ENCODE results near the genes TAS1R3 and DVL1.

DNA sequence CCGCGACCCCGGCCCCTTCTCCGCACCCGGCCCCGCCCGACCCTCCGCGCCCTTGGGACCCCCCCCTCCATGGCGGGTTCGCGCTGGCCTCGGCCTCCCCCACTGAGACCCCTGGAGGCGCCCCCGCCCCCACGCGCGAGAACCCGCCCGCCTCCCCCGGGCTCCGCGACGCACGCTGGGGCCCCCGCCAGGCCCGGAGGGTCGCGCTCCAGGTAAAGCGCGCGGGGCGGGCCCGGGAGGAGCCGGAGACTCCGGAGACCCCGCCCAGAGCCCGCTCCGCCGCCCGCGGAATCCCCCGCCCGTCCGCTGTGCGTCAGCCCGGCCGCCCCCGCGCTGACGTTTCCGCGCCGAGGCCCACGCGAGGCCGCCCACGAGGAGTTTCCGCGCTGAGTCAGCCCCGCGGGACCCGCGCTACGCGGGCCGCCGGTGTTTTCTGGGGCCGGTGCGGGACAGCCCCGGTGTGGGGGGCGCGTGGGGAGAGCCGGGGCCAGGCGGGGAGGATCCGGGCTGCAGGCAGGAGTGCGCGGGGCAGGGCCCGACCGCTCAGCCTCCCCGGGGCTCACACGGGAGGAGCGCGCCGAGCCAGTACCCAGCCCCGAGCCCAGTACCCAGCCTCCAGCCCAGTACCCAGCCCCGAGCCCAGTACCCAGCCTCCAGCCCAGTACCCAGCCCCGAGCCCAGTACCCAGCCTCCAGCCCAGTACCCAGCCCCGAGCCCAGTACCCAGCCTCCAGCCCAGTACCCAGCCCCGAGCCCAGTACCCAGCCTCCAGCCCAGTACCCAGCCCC, 5.0 kb downstream of the TNFRSF18 start:
- RRBS, result 1% methylated on average over 47 of the region's 90 CpGs

DNA sequence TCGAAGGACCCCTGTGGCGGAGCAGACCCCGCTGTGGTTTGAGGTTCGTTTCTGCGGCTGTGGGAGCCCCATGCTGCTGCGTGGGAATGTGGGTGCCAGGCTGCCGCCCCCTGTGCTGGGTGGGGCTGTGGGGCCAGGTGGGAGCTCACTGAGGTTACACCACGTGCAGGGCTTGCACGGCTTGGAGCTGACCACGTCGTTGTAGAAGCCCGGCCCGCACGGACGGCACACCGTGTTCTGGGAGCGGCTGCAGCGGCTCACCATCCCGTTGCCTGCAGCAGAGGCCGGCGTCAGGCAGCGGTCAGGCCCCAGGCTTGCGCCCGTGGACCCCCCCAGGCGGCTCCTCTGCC, 464 bp downstream of the TNFRSF4 start:
- RRBS, result 45% methylated on average over 13 of the region's 25 CpGs

GRCh38 chr1:1237182-1237733, 5.2 kb downstream of the B3GALT6 start:
- RRBS, result 18% methylated on average over 4 of the region's 21 CpGs

GRCh38 chr1:1270273-1270807, 3.3 kb downstream of the UBE2J2 start:
- RRBS, result no CpG with 5 or more reads among the region's 7 CpGs

GRCh38 chr1:1291785-1292397, 11.7 kb downstream of the SCNN1D start:
- RRBS, result 22% methylated on average over 7 of the region's 33 CpGs

DNA sequence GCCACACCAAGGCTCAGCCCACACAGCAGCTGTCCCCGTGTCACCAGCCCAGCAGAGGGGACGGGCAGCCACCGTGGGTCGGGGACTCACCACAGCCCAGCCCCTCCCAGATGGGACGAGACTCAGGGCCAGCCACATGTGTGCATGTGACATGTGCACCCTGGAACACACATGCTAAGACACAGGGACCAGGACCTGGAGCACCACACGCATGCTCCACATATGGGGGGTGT, 4.1 kb downstream of the ACAP3 start:
- RRBS, result no CpG with 5 or more reads among the region's 6 CpGs

GRCh38 chr1:1318269-1318840, 6.1 kb downstream of the INTS11 start:
- RRBS, result no CpG with 5 or more reads among the region's 7 CpGs

GRCh38 chr1:1330003-1331071, 743 bp upstream of the TAS1R3 start:
- RRBS, result 15% methylated on average over 2 of the region's 36 CpGs

DNA sequence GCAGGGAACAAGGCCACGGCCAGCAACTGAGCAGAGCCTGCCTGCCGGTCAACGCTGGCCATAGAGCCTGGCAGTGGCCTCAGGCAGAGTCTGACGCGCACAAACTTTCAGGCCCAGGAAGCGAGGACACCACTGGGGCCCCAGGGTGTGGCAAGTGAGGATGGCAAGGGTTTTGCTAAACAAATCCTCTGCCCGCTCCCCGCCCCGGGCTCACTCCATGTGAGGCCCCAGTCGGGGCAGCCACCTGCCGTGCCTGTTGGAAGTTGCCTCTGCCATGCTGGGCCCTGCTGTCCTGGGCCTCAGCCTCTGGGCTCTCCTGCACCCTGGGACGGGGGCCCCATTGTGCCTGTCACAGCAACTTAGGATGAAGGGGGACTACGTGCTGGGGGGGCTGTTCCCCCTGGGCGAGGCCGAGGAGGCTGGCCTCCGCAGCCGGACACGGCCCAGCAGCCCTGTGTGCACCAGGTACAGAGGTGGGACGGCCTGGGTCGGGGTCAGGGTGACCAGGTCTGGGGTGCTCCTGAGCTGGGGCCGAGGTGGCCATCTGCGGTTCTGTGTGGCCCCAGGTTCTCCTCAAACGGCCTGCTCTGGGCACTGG, at the start of gene TAS1R3:
TSS of gene TAS1R3 (plus strand) at position 209 of the 598 bp plus-strand sequence.
- RRBS, result no CpG with 5 or more reads among the region's 23 CpGs

DNA sequence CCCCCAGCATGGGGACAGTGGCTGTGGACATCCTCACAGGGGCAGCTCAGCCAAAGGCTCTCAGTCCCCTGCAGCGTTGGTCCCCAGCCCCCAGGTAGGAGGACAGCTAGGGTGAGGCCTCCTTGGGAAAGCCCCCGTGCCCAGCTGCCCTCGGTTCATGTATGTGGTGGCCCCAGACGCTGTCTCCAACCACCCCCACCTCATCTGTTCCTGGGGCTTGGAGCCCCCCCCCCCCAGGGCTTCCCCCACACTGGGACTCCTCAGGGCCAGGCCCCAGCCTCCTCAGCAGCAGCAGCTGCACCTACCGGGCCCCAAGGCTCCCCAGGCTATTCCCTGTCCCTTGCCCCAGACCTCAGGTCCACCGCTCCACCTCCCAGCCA, 6.2 kb downstream of the DVL1 start:
- RRBS, result no CpG with 5 or more reads among the region's 6 CpGs

GRCh38 chr1:1348777-1349521, at the start of gene DVL1:
DVL1 (minus strand) TSS chr1:1349418.
- RRBS, result 1% methylated on average over 32 of the region's 127 CpGs

GRCh38 chr1:1349522-1350187, 437 bp upstream of the DVL1 start:
- RRBS, result 1% methylated on average over 47 of the region's 86 CpGs

DNA sequence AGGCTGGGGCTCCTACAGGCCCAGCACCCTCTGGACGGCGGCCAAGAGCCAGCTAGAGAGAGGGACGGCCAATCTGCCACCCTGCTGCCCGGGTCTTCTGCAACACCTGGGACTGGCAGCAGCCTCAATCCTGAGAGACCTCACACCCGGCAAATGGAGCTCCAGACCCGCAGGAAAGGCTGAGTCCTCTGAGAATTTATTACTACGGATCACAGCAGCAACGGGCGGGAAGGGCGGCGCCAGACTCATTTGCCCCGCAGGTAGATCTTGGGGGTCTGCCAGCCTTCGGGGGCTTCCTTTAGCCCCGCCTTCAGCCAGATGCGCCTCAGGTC, 1.5 kb downstream of the AURKAIP1 start:
- RRBS, result 61% methylated on average over 2 of the region's 15 CpGs

GRCh38 chr1:1432931-1433753, 2.3 kb upstream of the VWA1 start:
- RRBS, result 4% methylated on average over 3 of the region's 31 CpGs

DNA sequence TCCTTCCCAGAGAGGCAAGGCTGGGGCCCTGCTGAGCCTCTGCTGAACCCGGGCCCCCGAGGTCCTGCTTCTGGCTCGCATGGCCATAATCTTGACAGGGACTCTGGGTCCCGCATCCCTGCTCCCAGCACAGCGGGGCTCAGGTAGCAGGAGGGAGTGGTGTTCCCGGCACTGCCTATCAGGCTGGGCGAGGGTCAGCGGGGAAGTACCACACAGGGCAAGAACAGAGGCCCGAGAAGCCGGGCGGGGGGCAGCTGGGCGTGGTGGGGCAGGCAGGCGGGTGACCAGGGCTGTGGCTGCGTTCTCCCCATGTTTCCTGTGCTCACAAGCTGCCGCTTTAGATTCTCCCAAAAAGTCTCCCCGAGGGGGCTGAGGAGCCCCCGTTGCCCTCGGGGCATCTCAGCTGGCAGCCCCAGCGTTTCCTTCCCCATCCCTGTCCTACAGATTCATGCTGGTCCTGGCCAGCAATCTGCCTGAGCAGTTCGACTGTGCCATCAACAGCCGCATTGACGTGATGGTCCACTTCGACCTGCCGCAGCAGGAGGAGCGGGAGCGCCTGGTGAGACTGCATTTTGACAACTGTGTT, 18.3 kb downstream of the ATAD3B start:
- RRBS, result no CpG with 5 or more reads among the region's 26 CpGs

DNA sequence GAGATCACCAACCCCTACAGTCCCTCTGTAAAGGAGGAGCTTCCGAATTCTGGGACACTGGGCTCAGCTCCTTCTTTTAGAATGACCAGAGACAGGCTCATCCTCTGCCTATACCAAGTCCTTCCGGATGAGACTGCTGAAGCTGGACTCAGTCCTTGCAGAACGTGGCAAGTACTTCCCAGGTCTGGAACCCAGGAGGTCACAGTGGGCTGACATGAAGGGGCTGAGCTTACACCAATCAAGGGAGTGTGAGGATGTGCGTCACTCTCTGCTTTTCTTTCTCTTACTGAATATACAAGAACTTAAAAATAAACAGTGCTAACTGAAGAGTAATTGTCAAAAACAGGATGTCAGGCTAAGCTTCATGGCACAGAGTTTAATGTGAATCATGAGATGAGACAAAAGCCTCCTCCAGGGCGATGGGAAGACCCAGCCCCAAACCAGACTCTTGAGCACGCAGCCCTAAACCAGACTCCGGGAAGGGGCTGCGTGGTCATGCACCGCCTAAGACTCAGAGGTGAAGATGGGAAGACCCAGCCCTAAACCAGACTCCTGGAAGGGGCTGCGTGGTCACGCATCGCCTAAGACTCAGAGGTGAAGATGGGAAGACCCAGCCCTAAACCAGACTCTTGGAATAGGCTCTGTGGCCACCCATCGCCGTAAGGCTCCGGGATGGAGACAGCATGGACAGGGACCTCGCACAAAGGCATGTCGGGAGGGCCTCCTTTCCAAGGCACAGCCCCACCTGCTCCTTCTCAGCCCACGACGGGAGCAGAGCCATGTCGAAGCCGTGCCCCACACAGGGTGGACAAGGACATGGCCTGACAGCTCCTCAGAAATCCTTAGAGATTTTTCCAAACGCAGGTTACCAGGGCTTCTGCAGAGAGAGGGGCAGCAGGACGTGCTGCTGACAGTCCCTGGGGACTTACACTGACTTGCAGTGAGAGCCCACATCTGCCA, 12.4 kb downstream of the SSU72 start:
- RRBS, result no CpG with 5 or more reads among the region's 23 CpGs

GRCh38 chr1:1599042-1599902, 663 bp downstream of the FNDC10 start:
- RRBS, result under 1% methylated on average over 7 of the region's 107 CpGs

DNA sequence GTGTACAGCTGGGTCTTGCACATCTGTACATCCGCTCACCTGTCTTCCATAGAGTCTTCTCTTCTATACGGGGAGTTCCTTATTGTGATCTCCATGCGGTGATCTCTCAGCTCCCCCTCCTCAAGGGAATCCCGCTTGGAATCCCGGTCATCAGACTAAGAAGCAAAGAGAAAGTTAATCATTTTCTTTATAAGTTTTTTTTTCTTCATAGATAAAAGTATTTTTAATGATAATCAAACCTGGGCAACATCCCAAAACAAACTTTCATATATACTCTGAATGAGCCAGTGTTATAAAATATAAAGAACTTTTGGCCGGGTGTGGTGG, 3.5 kb downstream of the CDK11B start:
- RRBS, result no CpG with 5 or more reads among the region's 6 CpGs

DNA sequence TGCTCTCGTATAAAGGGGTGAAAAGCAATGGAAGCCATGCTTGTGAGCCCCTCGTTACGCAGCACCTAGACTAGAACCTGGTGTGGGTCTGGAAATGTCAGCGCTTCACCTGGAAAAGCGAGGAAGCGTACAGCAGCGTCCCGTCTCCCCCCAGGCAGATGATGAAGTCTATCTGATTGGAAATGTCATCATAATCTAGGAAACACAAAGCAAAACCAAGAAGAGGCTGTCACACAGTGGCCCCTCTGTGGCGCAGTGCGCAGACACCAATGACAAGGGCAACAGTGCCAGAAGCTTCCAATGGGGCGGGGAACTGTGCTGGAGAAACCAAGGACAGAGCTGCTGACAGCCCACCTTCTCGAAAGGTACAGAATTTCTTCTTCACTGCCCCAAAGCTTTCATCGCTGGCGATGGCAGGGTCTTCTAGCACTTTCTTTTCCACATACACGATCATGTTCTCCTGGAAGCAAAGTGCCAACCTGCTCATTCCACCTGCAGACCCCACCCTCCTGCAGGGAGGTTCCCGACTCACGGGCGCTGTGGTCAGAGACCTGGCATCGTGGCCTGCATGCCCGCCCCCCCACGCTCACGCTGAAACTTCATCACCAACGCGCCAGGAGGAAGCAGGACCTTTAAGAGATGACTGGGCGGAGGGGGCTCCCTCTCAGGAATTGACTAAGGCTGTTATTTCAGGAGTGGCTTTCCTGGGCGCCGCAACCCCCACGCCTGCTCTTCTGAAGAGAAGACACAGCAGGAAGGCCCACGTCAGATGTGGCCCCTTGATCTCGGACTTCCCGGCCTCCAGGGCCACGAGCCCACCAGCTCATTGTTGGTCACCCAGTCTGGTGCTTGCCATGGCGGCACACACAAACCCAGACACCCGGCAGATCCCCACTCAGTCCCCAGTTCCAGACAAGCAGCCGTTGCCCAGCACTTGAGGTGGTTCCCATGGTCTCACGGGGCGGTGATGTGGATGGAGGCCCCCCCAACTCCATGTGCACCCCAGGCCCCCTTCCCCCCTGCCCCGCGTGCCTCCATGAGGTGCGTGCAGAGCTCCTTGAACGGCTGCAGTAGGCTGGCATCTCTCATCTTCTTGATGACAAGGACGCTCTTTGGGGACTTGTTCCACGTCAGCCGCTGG, 21.8 kb downstream of the NADK start:
- RRBS, result 97% methylated on average over 2 of the region's 44 CpGs

DNA sequence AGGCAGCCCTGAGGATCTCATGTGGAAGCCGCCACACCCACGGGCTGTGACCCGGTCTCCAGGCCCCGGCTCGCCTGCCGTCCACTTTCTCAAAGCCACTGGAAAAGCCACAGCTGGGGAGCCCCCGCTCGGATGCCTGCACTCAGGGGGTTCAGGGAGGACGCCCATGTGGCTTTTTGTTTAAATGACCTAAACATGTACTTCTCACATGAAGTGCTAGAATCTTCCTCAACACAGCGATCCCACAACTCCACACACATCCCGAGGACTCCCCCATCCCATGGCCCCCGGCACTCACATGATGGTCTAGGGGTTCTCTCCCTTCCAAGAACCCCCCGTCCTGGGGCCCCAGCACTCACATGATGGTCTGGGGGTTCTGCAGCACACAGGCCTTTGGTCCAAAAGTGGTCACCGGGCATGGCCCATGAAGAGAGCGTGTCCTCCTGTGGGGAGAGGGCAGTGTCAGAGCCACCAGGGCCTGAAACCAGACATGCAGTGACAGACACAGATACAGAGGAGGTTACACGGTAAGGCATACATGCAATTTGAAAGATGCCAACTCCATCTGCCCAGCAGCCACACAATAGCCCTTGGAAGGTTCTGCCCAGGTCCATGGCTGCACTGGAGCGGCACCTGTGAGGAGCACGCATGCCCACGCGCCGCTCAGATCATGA, 16.5 kb downstream of the NADK start:
- RRBS, result no CpG with 5 or more reads among the region's 21 CpGs

All from epithelial cell of prostate (primary cell).